ENCODE measurements around the genes SRGAP2B, RNF115, NUDT17 and ITGA10.

DNA sequence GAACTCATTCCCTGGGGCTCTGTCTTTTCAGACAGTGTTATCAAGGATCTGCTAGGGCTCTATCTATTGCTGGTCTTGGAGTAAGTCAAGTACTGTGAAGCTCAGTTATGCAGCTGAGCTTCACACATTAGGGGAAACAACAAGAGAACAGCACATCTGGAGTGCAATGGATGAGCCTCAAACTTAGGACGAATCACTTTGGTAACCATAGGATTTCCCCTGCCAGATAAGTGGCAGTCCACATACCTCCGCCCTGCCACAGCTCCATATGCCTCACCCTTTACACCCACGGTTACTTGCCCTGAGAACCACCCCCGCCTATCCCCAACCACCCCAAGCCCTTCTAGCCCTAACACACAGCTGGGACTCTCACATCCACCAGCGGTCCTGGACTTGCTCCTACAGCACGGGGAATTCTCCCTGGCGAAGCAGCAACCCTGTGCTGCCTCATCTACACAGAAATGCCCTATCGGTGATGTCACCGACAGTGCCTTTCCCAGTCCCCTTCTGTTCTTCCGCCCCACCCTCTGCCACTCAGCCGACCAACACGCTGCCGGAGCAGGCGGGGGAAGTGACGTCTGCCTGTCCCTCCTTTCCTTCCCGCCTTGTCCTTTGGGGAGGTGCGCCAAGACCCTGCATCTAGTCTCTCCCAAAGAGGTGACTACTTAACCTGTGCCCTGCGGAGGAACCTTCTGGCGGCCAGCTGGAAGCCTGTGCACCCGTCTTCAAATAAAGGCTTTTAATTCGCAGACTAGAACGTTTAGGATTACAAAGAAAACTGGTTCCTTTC, 185.2 kb downstream of the H3-7 start:
- PRO-cap, 2 experiments, result no peak in any of the 2 experiments

DNA sequence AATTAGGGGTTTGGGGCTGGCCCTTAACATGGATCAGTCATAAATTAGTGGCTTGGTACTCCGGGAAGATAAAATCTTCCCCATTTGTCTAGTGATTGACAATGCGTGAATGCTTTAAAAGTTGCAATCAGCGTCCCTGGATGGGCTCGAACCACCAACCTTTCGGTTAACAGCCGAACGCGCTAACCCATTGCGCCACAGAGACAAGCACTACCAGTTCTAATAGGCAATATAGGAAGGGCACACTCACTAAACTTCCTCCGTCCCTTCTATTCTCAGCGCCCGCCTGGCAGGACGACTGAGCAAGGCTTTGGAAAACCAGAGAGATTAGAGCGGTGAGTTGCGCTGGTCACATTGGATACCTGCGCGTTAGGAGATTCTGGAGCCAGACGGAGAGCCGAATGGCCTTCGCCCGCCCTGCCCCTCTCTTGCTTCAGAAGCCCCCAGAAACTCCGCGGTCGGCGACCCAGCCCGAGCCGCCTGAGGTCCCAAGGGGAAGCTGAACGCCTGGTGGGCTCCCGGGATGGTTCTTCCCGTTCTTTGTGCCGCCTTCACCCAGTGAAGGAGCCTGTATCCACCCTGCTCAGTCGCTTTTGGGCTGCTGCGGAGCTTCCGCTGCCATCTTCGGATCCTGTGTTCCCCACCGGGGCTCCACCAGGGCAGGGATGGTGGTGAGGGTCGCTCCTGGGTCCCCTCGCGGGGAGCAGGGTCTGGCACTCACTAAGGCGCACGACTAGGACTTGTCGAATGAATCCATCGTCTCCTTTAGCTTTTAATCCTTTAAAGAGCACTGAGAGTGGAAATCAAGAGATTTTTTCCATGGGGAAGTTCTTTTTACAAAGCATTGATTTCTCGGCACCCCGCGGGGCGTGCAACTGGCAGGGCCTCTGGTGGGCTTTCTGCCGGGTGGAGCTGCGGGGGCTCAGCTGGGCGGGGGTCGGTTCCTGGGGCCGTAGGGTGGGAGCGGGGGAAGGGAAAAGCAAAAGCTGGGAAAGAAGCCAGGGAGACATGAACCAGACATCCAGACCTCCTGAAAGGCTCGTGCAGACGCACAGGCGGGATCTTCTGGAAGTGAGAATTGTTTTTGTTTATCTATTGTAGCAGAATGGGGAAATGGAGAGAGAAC, 169.6 kb downstream of the H3-7 start:
- PRO-cap, 2 experiments, result peak in 1 of 2 experiments; most common plus-strand start position 216 of the sequence (in 1)

DNA sequence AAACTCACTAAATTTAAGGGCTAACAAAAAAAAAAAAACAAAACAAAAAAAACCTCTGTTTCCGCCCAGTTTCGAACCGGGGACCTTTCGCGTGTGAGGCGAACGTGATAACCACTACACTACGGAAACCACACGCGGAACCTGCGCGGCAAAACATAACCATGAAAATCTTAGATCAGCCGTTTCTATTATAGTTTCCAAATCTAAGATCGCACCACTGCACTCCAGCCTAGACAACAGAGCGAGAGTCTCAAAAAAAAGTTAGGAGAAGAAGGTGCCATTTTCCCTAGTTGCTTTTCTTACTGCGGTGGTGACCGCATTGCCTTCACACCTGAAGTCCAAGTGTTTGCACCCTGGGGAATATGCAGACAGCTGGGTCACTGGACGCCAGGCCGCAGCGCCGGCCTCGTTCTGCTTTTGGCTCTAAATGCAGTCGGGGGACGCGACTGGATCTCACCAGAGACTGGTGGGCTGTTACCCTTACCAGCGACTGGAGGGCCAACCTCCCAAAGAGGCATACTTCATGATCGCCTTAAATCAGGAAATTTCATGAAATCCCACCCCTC, 101.8 kb downstream of the H3-7 start:
- PRO-cap, 2 experiments, result no peak in any of the 2 experiments

DNA sequence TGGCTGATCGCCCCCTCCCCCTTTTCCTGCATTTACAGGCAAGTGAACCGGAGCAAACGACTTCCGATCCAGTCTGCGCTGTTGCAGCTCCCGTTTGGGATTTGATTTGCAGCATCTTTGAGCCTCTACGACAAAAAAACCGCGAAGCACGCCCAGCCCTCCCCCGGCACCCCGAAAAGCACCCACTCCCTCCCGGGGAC, 2.6 kb upstream of the FAM72C start:
- PRO-cap, 2 experiments, result no peak in any of the 2 experiments

DNA sequence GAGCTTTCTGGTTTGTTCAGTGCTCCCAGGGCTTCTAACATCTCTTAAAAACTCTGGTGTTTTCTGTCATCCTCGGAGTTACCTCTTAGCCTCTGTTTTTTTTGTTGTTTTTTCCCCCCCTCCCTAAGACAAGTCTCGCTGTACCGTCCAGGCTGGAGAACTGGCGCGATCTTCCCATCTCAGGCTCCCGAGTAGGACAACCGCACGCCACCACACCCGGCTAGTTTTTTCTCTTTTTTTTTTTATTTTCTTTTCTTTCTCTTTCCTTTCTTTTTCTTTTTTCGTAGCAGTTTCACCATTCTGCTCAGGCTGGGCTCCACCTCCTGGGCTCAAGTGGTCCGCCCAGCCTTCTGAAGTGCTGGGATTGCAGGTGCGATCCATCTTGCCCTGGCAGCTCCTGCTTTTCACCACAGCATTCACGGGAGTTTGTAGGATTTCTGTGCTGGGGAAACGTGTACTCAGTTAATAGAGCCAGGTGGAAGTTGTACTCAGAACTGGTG, 39.6 kb upstream of the PPIAL4E start:
- PRO-cap, 2 experiments, result no peak in any of the 2 experiments

DNA sequence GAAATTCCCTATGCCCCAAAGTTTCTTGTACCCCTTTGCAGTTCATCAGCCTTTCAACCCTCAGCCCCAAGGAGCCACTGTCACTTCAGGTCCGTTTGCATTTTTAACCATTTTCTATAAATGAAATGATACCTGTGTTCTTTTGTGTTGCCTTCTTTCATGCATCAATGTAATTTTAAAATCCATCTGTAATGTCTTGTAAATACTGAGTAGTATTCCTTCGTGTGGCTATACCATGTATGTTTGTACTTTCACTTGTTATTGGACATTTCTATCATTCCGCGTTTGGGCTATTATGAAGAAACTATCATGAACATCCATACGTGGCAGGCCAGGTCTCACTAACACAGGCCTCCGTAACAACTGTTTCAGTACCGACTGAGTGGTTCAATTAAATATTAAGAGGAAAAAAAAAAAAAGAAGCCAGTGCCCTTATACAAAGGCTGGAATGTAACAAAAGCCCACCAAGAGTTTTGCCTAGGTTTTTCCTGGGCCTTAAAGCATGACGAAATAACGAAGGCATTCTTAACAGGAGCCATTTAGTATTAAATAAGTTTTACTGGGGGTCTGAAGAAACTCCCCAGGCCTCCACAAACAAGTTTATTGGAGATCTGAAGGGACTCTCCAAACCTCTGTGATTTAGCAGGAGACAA, 17.5 kb downstream of the NBPF15 start:
- PRO-cap, 2 experiments, result no peak in any of the 2 experiments

DNA sequence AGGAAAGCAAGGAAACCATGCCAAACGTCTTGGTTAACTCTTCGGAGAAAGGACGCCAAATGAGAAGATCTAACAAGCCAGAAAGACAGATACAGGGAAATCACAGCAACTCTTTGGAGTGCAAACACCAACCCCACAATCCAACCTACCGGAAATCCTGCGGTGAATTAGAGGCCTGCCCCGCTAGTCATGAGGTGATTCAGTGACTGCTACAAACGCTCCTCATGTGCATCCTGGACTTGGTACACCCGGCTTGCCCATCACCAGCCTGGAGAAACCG, 835 bp downstream of the NBPF15 start:
- PRO-cap, 2 experiments, result no peak in any of the 2 experiments

DNA sequence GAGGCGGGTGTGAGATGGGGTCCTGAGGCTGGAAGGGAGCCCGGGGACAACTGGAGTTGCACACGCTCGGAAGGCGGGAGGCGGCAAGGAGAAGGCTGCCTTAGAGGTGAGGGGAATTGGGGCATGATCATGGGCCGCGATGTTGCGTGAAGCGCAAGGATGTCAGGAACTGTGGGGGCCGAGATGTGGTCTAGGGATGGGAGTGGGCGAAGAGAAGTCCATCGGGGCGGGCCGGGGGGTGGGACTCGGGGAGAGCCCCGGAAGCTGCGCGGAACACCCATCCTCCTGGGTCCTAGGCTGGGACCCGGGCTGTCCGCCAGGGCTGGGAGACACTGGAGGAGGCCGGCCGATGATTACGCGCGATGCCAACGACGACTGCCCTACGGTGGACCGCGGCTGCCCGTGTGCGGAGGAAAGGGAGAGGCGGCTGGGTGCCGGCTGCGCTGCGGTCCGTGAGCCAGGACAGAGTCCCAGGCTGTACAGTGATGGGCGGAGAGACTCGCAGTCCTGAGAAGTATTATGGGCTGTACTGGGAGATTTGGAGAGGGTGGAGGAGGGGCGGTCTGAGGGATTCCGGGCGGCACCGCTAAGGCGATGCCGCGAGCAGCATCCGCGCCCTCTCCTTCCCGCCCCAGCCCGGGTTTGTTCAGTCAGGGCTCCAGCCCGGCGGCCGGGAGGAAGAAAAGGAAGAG, 466 bp downstream of the SRGAP2B start:
- PRO-cap, 2 experiments, result peak in 1 of 2 experiments; most common minus-strand start position 470 of the sequence (in 1)

- PRO-cap, 2 experiments, result no peak in any of the 2 experiments
Observed at GRCh38 chr1:145095208-145095581, at the start of gene SRGAP2B. Gene SRGAP2B (minus strand): TSS chr1:145095328.

DNA sequence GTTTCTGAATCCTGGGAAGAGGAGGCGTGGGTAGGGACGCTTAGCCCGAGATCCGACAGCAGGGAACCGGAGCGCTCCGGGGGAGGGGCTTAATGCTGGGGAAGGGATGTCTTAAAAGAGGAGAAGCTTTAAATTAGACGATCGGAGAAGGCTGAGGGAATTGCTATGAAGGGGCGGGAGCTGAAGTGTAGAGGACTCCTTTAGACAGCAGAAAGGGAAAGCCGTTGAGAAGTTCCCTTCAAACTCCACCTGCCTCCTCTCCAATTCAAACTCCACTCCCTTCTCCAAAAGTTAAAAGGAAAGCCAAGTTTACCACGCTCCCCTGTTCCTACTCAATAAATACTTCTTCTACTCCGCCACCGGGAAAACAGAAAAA, 542 bp downstream of the FAM72D start:
- PRO-cap, 2 experiments, result no peak in any of the 2 experiments

- PRO-cap, 2 experiments, result no peak in any of the 2 experiments
Observed at GRCh38 chr1:145720939-145721608, 1.8 kb downstream of the CD160 start.

- PRO-cap, 2 experiments, result no peak in any of the 2 experiments
Observed at GRCh38 chr1:145751316-145751836, 32.1 kb downstream of the CD160 start.

DNA sequence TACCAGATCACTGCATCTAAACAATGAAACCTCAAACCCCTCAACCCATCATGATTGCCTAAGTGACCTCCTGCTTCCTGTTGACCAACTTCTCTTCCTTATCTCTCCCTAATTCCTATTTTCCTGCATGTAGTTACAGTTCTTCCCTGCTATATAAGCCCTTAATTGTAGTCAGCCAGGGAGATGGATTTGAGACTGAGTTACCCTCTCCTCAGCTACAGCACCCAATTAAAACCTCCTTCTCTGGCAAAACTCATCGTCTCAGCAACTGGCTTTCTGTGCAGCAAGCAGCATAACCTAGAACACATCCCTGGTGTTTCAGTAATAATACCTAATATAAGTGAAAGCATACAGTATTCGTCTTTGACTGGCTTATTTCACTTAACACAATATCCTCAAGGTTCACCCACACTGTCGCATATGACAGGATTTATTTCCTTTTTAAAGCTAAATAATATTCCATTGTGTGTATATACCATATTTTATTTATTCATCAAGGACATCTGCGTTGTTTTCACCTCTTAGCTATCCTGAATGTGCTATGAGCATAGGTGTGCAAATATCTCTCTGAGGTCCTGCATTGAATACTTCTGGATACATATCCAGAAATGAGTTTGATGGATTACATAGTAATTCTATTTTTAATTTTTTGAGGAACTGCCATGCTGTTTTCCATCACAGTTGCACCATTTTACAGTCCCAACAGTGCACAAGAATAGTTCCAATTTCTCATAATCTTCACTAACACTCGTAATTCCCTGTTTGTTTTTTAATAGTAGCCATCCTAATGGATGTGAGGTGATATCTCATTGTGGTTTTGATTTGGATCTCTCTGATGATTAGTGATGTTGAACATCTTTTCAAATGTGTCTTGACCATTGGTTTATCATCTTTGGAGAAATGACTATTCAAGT, 26.6 kb downstream of the RNF115 start:
- PRO-cap, 2 experiments, result no peak in any of the 2 experiments

- PRO-cap, 2 experiments, result peak in 1 of 2 experiments; most common plus-strand start chr1:145824073 (in 1); most common minus-strand start chr1:145823988 (in 1)
Observed at GRCh38 chr1:145823416-145824571, at the start of gene RNF115. Gene RNF115 (minus strand): TSS chr1:145824095.

- PRO-cap, 2 experiments, result peak in 1 of 2 experiments; most common plus-strand start chr1:145845630 (in 1)
Observed at GRCh38 chr1:145845029-145846052, at the start of gene NUDT17. Gene NUDT17 (plus strand): TSS chr1:145845630.

- PRO-cap, 2 experiments, result peak in 1 of 2 experiments; most common minus-strand start chr1:145910050 (in 1)
Observed at GRCh38 chr1:145909843-145910264, at the start of gene ITGA10. Gene ITGA10 (minus strand): TSS chr1:145910050.

- PRO-cap, 2 experiments, result no peak in any of the 2 experiments
Observed at GRCh38 chr1:145927987-145928448, 734 bp upstream of the RBM8A start.

GRCh38 chr1:145979223-145980072, 15.0 kb downstream of the POLR3GL start:
- PRO-cap, 2 experiments, result peak in 1 of 2 experiments; most common plus-strand start chr1:145979760 (in 1); most common minus-strand start chr1:145979564 (in 1)

DNA sequence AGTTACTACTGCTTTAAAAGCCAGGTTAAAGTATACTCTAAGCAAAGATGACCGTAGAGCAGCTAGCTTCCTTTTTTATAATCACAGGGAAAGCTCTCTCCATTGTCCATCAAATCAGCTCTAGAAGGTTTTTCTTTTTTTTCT, 3.3 kb downstream of the TXNIP start:
- PRO-cap, 2 experiments, result no peak in any of the 2 experiments

GRCh38 chr1:146009956-146010749, 11.4 kb downstream of the HJV start:
- PRO-cap, 2 experiments, result peak in 1 of 2 experiments; most common plus-strand start chr1:146010369 (in 1); most common minus-strand start chr1:146010242 (in 1)